Foreskin keratinocyte (primary cell): ENCODE measurements around the genes SLC6A20 and FYCO1.

- RAMPAGE, total RNA = no peak
Observed at GRCh38 chr3:43773213-43773665, 82.5 kb downstream of the ABHD5 start.

DNA sequence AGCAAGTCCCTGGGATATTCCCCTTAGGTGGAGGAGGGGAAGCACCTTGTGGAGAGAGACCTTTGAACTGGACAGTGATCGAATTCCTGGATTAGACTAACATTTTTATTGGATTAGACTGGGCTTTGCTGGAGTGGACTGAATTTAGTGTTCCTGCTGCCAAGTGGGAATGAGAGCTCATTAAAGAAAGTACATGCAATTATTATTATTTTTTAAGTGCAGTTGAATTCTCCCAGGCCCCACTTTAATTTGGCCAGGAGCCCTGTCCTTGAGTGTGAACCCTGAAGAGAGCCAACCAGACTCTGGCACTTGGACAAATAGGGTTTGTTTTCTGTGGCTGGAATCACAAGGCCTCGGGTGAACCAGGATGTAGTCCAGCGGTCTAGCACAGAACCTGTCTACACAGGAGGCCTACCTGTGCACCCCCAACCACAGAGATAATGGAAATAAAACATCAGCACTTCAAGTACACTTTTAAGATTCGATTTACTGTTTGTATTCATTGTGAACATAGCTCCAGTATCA is 193.2 kb downstream of the ABHD5 start:
- RAMPAGE, total RNA = no peak

DNA sequence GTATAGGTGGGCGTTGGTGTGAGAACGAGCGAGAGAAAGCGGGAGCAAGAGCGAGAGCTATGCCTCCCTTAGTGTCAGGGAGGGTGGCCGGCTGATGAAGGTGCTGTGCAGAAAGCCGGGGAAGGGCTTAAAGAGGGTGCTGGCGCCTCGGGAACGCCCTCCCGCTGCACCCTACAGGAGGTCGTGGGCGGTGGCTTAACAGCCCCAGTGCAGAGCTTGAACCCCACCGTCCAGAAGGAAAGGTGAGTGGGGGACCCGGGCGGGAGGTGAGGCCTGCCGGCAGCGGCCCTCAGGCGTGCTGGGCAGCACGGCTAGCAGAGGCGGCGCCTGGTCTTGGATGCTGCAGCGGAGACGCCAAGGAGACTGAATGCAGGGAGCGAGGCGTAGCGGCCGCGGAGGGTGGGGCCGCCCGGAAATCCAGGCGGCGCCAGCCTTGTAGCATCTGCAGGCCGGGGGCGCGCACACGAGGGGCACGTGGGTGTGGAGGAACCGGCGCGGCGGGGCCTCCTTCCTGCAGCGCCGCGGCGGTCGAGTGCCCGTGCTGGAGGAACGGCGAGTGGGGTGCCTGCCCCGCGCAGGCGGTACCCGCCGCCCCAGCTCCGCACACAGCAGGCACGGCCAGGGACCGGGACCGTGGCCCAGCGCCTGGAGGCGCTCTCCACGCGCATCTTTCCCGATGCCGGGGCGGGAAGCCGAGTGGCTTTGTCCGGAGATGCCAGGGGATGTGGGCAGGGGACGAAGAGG is 246.7 kb upstream of the TOPAZ1 start:
- RAMPAGE, total RNA = no peak

DNA sequence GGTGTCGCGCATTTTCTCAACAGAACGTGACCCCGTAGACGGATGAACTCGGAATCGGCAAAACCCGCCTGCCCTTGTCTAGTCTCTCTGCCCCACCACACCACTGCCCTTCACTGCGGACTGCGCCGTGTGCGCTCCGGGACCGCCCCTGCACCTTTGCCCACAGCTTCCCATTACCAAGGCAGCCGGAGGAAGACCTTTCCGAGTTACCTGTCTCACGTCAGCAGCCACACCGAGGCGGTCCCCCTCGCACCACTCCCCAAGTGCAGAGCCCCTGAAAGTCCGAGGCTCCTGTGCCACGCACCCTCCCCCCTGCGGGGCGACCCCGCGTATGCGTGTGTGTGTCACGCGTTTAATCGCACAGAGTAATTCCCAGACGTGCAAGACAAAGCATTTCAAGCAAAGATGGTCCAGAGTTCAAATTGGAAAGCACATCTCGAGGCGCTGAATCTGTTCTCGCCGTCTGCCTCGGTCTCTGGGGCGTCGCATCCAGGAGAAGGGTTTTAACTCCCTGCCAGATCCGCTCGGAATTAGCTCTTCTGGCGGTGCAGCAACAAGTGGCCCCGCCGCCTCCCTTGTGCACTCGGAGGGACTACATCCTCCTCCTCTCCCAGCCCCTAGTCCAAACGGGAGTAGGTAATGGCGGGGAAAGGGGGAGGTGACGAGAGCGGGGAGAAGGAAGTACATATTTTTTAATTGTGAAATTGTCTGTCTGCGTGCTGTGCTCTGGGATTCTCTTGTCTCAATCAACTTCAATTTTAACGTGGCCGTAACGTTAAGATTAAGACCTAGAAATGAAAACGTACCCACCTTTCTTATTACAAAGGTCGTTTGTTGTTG is 244.9 kb upstream of the TOPAZ1 start:
- RAMPAGE, total RNA = no peak

GRCh38 chr3:44339234-44339406 is 554 bp downstream of the TCAIM start:
- RAMPAGE, total RNA = no peak

DNA sequence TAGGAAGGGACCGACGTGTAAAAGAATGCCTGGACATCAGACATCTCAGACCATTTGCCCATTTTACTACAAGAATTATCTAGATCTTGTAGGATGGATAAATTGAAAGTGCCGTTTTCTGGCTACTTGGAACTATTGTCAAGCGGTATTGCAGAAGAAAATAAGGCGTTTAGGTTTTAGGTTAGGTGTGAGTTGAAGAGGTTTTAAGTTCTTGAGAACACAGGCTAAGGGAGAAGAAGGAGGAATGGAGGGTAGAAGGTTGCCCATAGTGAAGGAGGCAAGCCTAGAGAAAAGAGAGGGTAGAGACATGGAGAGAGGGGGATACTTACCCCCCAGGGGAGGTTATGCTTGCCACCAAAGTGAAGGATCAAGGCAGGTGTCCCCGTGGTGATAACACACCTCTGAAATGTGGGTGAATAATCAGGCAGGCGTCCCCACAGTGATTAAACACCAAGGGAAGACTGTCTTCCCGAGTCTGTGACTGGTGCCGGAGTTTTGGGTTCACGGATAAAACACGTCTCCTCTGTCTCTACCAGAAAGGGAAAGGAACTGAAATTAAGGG is 10.7 kb downstream of the TCAIM start:
- RAMPAGE, total RNA = no peak

GRCh38 chr3:44447906-44448386 is 29.5 kb downstream of the ZNF445 start:
- RAMPAGE, total RNA = no peak

DNA sequence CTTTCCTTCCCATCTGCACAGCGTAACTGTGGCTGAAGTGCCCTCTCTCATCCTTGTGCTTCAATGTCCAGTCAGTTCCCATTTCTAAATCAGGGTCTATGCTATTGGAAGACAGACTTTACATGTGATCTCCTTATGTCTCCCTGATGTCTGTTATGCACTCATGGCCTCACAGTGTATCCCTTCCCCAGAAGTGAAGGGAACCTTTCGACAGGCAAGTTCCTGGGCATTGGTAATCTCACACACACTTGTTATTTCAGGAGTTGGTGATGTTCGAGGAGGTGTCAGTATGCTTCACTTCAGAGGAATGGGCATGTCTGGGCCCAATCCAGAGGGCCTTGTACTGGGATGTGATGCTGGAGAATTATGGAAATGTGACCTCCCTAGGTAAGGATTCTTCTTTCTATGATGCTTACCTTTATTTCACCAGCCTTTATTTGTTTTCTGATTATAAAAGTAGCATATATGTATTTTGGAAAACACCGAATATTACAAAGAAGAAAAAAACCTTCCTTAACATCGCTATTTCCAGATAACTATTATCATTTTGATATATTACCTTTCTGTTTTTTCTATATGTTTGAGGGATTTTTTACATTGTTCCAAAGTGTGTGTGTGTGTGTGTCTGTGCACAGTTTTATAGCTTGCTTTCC is 7.5 kb downstream of the ZNF197 start:
- RAMPAGE, total RNA = no peak

DNA sequence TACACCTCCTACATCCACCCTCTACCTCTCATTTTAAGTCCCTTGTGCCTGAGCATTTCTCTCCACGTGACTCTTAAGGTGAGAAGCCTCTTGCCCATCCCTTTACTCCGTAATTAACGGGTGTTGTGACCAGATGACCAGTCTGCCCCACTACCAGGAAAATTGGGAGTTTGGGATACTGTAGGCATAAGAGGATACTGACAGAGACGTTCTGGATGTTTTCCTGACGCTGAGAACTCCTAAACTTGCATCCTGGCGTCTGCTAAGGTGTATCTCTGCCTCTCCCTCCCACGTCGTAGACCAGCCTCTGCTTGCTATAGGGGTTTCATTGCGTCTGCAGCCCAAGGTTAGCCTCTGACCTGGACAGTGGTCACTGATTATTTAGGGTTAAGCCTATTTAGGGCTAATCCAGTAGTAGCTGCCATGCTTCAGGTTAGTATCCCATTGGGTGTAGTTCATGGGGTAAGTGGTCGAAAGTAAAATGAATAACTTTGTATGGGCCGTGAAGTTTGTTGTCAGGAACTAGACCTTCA is 804 bp downstream of the TMEM42 start:
- RAMPAGE, total RNA = no peak

- RAMPAGE, total RNA = no peak
Observed at GRCh38 chr3:45026803-45027689, 943 bp downstream of the CLEC3B start.

- RAMPAGE, total RNA = no peak
Observed at GRCh38 chr3:45033857-45034487, 7.9 kb downstream of the CLEC3B start.

GRCh38 chr3:45166647-45167936 is 20.9 kb upstream of the CDCP1 start:
- RAMPAGE, total RNA = no peak

GRCh38 chr3:45497859-45498391 is 96.6 kb upstream of the LIMD1 start:
- RAMPAGE, total RNA = no peak

DNA sequence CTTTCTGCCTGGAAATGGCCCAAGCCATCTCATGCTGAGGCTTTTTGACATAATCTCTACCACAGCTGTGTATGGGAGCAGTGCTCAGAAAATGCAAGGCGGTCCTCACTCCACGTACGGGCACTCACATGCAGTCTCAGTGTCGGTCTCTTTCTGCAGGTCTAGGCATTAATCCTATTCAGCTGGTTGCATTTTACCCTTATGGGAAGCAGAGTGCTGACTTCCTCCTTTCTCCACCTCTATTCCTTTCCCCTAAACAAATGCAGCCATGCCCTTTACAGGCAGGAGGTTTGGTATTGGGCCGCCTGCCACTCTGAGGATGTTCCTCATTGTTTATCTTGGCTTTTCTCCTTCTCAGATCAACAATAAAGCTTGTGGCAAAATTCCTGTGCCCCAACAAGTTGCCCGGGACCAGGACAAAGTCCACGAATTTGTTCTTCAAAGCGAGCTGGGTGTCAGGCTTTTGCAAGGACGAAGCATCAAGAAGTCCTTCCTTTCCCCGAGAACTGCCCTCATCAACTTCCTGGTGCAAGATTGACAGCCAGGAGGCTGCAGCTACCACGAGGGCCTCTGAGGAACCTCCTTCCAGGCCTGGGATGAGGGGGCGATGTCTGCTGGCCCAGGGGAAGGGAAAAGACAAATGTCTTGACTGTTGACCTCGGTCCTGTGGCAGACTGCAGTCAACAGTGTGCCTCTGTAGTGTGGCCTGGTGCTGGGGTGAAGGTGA is 47.4 kb upstream of the LIMD1 start:
- RAMPAGE, total RNA = no peak

DNA sequence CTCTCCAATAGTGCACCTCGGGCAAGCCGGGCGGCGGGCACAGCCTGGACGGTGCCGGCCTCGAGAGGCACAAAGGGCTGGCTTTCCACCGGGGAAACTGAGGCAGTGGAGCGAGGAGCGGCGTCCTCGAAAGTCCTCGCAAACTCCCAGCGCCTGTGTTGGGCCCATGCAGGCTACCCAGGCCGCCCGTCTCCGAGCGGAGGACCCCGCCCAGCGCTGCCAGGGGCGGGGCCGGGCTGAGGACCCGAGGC is 1.0 kb upstream of the LIMD1 start:
- RAMPAGE, total RNA = no peak

- RAMPAGE, total RNA = no peak
Observed at GRCh38 chr3:45677626-45678518, 11.3 kb upstream of the SACM1L start.

DNA sequence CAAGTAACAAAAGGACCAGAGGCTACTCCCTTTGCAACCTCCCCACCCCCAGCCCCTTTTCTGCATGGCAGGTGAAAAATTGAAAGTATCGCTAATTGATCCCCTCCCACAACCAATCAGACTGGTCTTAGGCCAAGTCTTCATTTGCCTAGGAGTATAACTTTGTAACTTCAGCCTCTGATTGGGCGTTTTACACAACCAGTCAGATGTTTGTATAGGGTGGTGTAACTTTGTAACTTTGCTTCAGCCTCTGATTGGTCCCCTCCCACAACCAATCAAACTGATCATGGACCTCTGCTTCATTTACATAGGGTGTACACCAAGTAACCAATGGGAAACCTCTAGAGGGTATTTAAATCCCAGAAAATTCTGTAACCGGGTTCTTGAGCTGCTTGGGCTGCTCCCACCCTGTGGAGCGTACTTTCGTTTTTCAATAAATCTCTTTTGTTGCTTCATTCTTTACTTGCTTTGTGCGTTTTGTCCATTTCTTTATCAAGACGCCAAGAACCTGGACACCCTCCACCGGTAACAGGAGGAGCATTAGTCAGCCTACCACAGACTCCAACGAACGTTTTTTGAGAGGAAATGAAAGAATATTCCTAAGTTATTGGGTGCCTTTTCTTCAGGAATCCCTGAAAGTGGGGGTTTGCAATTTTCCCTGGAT is 5.7 kb upstream of the SACM1L start:
- RAMPAGE, total RNA = no peak

GRCh38 chr3:45796138-45796916 is at the start of gene SLC6A20:
SLC6A20 (minus strand) TSS chr3:45796536.
- RAMPAGE, total RNA = no peak

DNA sequence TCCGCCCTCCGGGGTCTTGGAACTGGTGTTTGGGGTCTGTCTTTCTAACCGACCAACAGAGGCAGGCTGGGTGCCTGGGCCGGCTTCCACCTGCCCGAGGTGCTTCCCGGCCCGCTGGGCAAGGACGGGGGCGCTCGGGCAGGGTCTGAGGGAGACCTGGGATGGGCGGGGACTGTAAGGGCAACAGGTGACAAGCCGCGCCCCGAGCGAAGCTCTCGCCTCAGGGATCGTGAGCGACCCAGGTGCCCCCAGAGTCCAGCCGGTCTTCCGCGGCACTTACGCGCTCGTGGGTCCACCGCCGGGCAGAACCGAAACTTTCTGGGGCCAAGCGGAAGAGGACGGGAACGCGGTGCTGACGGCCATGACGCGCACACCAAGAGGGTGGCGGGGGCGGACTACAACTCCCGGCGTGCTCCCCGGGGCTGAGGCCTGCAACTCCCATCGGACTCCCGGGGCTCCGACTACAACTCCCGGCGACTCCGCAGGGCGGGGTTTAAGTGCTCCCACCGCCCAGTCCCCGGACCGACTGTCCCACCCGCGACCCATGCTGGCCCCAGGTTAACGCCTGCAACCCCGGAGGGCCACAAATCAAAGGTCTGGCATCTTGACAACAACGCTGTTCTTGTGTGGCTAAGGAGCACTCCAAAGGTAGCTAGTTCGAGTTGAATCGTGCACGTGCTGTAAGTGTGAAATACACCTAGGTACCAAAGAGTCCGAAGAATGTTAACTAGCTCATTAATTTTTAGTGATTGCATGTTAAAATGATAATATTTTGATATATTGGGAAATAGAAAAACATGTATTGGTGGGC is at the start of gene FYCO1:
Gene FYCO1 (minus strand): TSS at position 383 of the 811 bp plus-strand sequence.
- RAMPAGE, total RNA = no peak

DNA sequence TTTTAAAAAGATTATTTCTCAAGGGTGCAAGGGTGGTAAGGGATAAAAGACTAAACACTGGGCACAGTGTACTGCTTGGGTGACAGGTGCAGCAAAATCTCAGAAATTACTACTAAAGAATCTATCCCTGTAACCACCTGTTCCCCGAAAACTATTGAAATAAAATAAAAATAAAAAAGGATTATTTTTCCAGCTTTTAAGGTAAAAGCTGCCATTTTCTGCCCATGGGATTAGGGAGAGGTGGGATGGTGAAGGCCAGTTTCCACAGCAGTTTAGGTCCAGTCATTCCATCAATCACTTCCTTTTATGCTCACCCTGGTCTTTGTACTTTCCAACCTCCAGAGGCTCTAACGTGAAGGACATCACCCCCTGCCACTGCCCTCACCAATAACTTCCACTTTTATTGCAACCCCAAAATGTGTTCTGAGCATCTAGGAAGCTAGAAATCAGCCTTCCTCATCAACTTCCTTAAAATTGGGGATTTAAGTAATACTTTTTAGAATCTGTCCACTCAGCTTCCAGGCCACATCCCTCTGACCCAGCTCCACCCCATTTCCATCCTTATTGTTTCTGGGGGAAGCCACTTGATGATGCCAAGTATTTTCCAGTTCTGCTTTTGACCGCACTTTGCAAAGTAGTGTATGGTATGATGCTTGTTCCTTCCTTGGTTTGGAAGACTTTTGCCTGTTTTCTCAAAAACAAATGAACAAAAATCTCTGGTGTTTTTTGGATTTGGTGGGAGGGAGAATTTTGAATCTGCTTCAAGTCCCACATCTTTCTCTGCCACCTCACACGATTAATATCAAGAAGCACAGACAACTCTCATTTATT is 73.5 kb upstream of the XCR1 start:
- RAMPAGE, total RNA = no peak